Karpas-422 (cell line): ENCODE measurements around a stretch of chr5.

- PRO-cap = no peak
- RAMPAGE, long total RNA = no peak
Observed at GRCh38 chr5:172007151-172007765, 820 bp upstream of the FBXW11 start.

- PRO-cap = no peak
- RAMPAGE, long total RNA = no peak
Observed at GRCh38 chr5:172144022-172144923, 43.8 kb downstream of the STK10 start.

DNA sequence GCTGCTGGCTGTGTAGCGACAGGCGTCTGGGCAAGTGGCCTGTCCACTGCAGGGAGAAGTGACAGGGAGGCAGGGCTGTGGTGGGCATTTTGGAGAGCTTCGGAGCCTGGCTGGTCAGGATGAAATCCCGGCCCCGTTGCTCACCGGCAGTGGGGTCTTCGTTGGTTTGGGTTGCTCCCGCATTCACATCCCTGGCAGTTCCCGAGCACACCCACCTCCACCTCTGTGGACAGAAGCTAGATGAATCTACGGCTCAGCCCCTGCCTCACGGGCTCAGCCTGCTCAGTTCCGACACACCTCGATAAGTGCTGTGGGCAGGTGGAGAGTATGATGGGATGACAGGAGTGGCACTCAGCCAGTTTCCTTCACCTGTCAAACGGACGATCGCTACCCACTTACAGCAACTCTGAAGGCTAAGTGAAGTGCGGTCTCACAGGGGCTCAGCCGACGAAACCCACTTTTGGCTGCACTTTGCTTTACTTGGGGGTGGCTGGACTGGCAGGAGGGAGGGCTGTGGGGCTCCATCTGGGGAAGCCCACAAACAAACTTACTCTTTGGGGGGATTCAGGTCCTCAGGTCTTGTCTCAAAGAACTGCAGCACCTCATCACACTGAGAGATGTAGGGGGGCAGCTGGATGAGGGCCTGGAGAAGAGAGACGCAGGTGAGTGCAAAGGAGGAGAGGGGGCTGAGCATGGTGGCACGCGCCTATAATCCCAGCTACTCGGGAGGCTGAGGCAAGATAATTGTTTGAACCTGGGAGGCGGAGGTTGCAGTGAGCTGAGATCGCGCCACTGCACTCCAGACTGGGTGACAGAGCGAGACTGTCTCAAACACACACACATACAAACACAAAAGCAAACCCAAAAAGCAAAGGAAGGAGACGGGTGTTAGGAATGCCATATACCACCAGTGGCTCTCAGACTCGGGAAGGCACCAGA lies 72.6 kb downstream of the SH3PXD2B start:
- PRO-cap = no peak
- RAMPAGE, long total RNA = no peak

DNA sequence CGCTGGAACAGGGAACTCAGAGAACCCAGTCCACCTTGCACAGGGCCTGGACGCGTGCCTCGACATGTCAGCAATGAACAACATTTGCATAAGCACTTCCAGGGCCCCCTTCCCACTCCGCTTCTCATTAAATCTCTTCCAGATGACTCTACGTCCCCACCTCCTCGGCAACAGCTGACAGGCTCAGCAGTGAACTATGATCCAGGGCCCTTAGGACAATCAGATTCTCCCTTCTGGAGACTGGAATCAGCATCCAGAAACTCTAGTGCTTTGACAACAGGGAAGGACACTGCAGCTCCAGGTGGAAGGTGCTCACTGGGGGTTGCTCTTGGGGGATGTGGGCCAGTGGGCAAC lies 35.1 kb downstream of the SH3PXD2B start:
- PRO-cap = no peak
- RAMPAGE, long total RNA = no peak

DNA sequence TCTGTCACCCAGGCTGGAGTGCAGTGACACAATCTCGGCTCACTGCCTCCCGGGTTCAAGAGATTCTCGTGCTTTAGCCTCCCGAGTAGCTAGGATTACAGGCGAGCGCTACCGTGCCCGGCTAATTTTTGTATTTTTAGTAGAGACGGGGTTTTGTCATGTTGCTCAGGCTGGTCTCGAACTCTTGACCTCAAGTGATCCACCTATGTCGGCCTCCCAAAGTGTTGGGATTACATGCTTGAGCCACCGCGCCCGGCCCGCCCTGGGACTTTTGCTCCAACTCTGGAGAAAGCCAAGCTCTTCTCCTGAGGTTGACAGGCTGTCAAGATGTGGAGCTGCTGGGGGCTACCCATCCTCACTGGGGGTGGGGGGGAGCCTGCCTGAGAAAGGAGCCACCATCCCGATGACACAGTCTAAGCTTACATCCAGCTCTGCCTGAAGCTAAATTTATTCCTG lies 30.6 kb downstream of the SH3PXD2B start:
- PRO-cap = no peak
- RAMPAGE, long total RNA = no peak

GRCh38 chr5:172437323-172438076 lies 16.8 kb downstream of the SH3PXD2B start:
- PRO-cap = no peak
- RAMPAGE, long total RNA = no peak

GRCh38 chr5:172444722-172445398 lies 9.5 kb downstream of the SH3PXD2B start:
- PRO-cap = no peak
- RAMPAGE, long total RNA = no peak

GRCh38 chr5:172455421-172456189 lies 1.3 kb upstream of the SH3PXD2B start:
- PRO-cap = no peak
- RAMPAGE, long total RNA = no peak

DNA sequence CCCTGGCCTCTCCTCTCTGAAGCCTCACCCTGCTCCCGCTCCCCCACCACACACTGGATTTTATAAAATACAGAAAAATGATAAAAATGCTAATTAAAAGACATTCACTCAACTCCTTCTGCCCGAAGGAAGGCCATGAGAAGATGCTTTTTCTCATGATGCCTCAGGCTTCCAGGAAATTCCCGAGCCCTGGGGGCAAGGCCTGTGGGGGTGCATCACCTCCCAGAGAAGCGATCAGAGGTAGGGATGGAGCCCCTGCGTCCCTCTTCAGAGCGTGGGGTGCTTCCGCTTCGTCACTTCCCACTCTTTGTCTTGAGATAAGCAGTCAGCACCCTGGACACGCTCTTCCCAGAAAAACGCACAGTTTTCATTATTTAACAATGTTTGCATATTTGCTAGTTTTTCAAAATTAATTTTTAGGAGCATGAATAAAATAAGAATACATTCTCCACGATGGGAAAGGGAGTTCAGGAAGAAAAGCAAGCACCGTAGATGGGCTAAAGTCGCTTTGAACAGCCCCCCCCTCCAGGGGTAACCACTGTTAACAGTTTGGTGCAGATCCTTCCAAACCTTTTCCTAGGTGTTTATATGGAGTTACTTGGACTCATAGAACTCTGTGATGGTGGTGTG lies 33.4 kb upstream of the SH3PXD2B start:
- PRO-cap = no peak
- RAMPAGE, long total RNA = no peak

- PRO-cap = no peak
- RAMPAGE, long total RNA = no peak
Observed at GRCh38 chr5:172573460-172573973, 67.5 kb upstream of the NEURL1B start.

DNA sequence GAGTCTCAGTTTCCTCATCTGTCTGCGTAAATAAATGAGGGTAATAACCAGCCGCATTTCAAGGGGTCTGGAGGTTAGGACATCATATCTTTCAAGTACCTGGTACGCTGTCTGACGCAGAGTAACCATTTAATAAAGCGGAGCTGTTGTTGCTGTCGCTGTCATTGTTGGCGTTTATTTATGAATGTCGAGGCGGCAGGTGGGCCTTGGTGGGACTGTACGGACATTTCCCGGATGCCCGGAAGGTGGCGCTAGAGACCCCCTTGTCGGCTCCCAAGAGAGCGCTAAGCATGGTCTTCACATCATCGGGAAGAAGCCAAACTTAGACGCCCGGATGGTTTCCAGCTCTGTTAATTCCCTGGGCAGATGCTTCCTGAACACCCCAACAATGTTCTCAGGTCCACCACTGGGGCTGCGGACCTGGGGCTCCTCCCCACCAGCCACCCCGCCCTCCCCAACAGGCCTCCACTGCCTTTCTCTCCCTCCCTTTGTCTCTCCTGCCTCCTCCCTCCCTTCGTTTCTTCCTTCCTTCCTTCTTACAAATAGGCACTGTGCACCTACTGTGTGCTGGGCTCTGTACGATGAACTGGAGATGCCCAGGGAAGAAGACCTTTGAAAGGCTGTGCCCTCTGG lies 54.2 kb downstream of the DUSP1 start:
- PRO-cap = no peak
- RAMPAGE, long total RNA = no peak

DNA sequence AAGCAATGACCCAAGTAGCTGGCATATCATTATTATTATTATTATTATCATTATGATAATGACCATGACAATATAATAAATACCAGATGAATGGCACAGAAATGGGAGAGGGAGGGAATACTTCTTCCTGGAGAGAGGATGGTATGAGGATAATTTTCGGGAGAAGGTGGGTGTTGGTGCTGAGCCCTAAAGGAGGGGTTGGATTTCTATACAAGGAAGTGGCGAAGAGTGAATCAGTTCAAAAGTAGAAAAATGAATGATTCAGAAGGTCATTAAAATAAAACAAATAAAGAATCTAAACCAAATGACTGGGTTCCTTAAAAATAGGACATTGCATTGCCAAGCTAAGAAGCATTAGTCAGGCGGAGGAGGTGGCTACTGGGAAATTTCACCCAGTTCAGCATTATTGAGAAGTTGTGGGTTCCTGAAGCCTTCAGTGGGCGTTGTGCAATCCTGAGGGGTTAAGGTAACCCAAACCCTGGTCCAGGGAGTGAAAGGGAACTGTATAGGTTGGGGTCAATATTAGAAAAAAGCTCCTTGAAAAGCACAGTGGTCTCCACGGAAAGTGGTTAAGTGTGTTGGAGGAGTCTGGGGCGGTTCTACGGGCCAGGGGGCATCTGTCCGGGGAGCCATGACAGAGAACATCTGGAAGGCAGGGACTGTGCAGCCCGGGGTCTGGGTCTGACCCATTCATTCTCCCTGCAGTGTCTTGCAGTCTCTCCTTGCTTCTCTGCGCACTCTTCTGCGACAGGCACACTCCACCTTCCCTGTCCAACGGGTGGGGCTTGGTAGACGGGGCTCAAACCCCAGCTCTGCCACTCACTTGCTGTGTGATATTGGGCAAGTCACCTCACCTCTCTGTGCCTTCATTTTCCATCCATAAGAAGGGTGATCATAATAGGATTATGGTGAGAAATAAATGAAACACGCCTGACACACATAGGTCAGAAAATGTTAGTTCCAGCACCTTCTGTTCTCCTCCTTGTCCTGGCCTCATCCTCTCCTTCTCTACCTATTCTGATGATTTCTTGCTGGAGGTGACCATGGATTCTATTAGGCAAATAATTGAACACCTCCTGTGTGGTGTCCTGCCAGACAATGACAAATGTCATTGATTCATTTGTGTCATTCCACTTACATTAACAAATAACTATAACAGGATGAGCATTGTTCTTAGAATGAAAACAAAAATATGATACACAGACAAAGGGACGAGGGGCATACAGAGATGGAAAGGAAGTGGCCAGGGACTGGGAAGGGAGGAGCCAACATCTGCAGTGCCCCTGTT lies 27.7 kb upstream of the DUSP1 start:
- PRO-cap = no peak
- RAMPAGE, long total RNA = no peak

- PRO-cap = no peak
- RAMPAGE, long total RNA = no peak
Observed at GRCh38 chr5:172832529-172833073, 1.4 kb upstream of the ERGIC1 start.

GRCh38 chr5:172833074-172833350 lies 1.0 kb upstream of the ERGIC1 start:
- PRO-cap = no peak
- RAMPAGE, long total RNA = no peak

DNA sequence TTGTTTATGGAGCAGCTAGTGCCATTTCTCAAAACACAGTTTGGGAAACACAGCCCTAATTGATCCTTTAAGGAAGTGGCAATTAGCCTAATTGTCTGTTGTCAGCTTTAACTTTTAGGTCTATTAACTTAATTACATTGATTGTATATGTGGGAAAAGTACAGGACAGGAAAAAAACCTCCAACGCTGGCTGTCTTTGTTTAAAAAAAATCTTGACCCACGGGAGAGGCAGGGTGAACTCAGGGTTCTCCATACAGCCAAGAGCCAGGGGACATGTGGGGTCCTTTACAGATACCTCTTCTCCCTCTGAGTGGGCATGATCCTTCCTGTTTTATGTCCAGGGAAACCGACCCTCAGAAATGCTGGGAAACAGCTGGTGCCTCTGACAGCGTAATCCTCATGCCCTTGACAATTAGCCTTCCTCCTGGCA lies 7.0 kb downstream of the ERGIC1 start:
- PRO-cap = no peak
- RAMPAGE, long total RNA = no peak

- PRO-cap = no peak
- RAMPAGE, long total RNA = no peak
Observed at GRCh38 chr5:172849212-172850295, 15.5 kb downstream of the ERGIC1 start.

DNA sequence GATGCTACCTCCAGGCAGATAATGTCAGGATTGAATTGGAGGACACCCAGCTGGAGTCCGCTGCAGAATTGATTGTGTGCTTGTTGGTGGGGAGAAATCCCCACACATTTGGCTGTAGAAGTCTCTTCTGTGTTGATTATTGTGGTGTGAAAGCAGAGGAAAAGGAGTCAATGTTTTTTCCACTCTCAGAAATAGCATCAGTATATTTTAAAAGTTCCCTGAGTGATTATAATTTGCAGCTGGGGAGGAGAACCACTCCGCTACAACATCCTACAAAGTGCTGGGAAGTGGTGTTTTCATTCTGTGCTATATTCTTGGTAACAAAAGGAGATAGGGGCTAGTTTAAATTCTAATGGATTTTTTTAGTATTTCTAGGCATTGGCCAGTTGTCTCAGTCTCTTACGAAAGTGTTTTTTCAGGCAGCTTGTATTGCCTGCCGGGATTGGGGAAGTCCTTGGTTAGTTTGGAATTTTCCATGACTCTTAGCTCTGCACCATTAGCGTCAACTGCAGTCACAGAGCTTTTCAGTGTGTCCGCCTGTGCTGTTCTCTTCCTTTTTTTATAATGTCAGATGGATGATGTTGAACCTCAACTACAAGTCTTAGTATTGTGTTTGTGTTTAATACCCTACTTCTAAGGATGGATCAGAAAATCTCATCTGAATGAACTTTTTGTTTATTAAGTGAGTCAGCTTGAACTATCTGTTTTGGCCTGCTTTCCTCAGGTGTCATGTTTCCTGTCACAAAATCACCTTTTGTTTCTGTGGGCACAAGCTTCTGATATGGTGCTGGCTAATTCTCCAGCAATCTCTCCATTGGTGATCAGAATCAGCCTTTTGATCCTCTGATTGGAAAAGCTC lies 32.9 kb downstream of the ATP6V0E1 start:
- PRO-cap = no peak
- RAMPAGE, long total RNA = no peak

DNA sequence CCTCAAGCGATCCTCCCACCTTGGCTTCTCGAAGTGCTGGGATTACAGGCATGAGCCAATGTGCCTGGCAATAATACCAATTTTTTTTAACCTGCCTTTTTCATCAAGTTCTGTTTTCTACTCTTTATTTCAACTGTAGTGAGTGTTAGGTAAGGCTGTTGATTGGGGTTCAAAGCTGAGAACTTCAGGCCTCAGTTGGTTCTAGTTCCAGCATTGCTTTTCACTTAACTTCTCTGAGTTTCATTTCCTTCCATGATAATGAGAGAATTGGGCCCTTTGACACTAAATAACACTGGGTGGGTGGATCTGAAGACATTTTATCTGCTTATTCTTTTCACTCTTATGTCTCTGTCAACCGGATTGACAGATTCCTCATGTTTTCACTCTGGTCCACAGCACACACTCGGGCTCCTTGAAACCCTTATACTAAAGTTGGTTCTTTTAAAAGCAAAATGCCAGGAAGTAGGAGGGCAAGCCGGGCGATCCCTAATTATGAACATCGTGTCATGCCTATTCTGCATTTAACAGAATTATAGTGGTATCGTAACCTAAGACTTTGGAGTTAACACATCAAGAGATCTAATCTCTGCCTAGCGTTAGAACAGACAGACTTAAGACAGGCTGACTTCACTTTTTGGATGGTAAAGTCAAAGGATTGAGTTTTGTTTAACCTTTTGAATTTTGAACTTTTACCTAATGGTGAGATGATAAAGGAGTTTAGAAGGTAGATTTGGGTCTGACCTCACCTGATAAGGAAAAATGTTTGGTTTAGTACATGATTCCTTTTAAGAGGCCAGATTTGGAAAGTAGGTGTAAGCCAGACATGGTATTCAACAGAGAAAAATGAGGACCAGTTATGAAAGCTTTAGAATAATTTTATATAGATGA lies 28.2 kb upstream of the CREBRF start:
- PRO-cap = no peak
- RAMPAGE, long total RNA = no peak

- PRO-cap = no peak
- RAMPAGE, long total RNA = no peak
Observed at GRCh38 chr5:173034311-173035301, 21.5 kb upstream of the CREBRF start.

DNA sequence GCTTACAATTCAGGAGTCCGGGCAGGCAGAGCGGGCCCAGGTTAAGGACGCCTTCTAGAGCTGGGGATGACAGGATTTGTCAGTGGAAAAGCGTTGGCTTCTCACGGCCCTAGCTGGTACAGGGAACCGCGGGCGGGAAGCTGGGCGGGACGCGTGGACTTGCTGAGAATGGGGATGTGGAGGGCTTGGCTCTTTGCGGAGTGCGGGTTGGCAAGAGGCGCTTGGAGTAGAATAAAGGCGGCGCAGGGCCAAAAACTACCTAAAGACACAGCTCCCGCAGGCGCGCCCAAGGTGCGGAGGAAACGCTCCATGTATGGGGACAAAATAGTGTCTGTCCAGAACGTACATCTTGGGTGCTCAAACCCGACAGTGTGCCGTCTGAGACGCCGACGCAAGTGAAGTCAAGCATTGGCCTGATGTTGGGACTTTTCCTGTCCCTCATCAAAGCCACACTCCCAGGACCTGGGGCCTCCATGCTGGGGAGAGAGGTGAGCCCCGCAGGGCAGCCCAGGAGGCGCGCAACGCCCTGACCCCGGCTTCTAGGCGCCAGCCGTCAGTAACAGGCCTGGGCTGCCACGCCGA lies 1.6 kb upstream of the NKX2-5 start:
- PRO-cap = no peak
- RAMPAGE, long total RNA = no peak